ENCODE measurements around the gene PTCH2.

- PRO-cap, 2 experiments: no peak in any of the 2 experiments
Measured at GRCh38 chr1:44500953-44501886, 96.2 kb downstream of the RNF220 start.

DNA sequence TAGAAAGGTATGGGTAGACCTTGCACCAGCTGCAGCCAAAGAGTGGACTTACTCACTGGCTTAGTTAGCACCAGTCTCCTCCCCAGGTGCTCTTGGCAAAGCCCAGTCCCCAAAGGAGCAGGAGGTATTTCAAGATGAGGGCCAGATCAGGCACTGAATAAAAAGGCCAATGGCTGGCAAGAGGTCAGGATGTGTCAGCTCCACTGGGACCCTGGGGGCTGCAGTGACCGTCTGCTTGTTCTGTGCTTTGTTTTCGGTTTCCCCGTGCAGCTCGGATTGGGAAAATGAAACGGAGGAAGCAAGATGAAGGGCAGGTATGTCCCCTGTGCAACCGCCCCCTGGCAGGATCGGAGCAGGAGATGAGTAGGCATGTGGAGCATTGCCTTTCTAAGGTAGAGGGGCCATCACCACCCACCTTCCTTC, 39.0 kb downstream of the TMEM53 start:
- PRO-cap, 2 experiments: no peak in any of the 2 experiments

GRCh38 chr1:44673732-44673978, 626 bp downstream of the TMEM53 start:
- PRO-cap, 2 experiments: no peak in any of the 2 experiments

- PRO-cap, 2 experiments: no peak in any of the 2 experiments
Measured at GRCh38 chr1:44679395-44679926, 4.9 kb downstream of the ARMH1 start.

GRCh38 chr1:44810102-44811118, 2.1 kb downstream of the BTBD19 start:
- PRO-cap, 2 experiments: peak in 2 of 2 experiments; most common plus-strand start chr1:44810660 (in 1); most common minus-strand start chr1:44810591 (in 2)

DNA sequence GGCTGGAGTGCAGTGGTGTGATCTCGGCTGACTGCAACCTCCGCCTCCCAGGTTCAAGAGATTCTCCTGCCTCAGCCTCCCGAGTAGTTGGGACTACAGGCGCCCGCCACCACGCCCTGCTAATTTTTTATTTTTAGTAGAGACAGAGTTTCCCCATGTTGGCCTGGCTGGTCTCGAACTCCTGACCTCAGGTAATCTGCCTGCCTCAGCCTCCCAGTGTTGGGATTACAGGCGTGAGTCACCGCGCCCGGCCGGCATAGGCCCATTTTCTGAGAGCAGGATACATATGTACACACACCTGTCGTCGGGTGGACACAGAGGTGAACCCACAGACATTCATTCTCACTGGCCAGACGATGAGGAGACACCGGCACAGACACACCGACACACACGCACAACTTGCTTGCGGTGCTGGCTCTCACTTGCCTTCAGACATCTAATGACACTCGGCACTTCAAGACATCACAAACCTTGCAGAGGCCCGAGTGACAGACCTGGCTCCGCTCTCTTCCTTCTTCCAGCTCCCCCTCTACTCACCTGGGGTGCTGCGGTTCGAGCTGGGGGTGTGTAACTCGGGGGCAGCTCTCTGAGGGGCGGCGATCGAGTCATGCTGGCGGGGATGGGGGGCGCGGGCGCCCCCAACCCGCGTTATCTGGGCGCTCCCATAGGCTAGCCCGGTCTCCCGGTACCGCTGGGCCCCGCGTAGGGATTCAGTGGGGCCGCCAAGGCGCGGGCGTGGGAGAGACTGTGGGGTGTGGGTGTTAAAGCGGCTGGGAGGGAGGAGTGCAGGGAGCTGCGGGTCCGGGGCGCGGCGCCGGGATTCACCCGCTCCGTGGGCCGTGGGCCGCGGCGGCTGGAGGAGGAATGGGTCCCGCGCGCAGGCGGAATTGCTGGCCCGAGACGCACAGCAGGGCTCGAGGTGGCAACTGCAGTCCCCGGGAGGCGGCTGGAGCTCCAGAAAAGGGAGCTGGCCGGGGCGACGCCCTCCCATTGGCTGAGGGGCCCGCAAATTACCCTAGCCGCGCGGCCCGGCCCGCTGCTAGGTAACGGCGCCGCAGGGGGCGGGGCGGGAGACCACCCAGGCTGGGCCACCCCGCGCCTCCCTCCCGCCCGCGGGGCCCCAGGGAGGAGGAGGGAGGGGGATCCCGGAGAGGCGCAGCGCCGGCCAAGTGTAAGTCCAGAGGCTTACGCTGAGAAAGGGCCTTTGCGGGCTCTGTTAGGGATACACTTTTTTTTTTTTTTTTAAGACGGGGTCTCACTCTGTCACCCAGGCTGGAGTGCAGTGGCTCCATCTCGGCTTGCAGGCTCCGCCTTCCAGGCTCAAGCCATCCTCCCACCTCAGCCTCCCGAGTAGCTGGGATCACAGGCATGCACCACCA, at the start of gene PTCH2:
PTCH2 (minus strand) TSS at position 930 of the 1,379 bp plus-strand sequence.
- PRO-cap, 2 experiments: no peak in any of the 2 experiments

- PRO-cap, 2 experiments: no peak in any of the 2 experiments
Measured at GRCh38 chr1:45000272-45000927, 10.7 kb downstream of the HECTD3 start.

GRCh38 chr1:45204773-45205406, 1.5 kb downstream of the ZSWIM5 start:
- PRO-cap, 2 experiments: no peak in any of the 2 experiments

DNA sequence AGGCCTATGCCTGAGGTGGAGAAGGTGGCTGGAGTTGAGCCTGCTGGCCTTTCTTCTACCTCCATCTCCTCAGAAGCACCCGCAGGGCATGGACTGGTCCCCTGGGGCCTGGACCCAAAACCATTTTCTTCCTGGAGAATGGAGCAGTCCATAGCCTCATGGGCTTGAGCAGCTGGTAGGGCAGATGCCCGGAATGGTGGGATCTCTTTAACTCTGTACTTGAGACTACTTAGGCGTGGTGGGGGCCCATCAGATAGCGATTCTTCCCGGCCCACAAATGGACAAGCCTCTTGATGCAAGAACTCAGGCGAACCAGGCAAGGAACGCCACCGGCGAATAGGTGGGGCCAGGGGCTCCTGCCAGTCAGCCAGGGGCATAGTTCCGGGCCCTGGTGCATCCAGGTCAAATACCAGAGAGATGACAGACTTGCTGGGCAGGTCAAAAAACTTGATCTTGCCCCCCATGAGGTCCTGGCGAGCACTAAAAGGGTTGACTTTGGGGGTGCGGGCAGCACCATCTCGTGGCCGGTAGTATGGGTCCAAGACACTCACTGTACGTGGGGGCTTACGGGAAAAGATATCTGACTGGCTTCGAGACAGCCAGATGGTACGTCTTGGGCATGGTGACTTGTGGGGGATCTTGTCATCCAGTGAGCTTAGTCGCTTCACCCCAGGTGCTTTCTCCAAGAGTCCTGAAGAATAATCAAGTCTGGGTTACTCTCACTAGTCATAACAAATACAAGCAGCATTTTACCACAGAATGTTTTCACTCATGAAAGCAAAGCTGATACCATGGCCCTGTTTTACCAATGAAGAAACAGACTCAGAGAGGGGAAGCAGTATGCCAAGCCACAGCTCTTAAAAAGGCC, 5.1 kb downstream of the TOE1 start:
- PRO-cap, 2 experiments: no peak in any of the 2 experiments

DNA sequence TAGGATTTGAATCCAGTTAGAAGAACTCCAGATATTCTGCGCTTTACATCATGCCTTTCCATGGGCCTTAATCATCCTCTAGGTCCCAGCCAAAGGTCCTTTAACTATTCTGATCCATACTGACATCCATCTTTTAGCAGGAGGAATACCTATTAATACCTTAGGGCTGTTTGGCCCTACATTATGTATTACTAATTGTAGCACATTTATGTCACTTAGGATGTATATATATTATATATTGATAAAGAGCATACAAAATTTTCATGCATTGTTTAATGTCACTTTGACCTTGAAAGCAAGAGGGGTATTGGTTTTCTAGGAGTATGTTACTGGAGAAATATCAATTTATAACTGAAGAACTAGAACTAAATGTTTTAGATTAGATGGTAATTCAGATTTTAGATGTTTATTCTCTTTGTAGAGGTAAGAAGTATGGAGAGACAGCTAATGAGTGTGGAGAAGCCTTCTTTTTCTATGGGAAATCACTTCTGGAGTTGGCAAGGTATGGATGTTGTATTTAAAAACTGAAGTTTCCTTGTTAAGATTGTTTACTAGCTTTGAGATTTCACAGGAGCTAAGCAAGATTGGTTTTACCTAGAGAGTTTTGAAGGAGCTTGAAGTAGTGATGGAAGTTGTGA, 19.2 kb downstream of the CCDC17 start:
- PRO-cap, 2 experiments: no peak in any of the 2 experiments

DNA sequence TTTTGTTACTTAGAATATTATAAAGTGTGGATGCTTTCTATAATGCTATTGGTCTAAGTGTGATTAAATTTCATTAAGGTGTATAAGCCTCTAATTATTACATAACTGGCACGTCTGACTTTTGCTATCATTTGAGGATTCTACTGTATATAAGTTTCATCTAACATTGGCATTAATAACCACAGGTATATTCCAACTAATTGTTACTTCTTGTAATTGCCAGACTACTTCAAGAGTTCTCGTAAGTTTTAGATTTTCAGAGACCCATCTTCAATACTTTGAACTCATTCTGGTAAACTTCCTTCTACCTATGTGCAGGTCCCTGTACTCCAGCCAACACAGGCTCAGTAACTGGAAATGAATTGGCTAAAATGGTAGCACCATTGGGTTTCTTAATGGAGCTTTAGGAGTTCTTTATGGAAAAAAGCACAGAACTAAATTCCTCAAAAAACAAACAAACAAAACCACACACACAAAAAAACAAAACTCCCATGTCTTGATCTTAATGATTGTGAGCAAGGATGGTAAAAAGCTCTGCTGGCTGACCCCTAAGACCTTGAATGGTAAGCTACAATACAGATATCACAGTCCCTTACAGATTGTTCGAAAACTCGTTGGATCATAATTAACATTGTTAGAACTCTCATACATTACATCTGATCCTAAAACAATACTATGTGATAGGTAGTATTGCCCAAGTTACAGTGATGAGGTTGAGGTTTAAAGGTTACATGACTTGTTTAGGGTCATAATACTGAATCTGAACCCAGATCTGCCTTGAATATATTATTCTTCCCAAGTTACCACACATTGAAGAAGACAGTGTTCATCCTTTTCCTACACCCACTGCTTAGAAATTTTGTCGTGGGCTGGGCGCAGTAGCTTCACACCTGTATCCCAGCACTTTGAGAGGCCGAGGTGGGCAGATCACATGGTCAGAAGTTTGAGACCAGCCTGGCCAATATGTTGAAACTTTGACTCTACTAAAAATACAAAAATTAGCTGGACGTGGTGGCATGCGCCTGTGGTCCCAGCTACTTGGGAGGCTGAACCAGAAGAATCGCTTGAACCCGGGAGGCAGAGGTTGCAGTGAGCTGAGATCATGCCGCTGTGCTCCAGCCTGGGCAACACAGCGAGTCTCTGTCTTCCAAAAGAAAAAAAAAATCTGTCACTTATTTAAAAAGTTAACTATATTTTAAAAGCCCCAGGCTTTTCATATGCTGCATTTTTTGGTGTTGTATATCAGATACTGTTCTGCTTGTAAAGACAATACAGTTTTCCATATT, 14.4 kb downstream of the CCDC17 start:
- PRO-cap, 2 experiments: no peak in any of the 2 experiments

GRCh38 chr1:45612316-45613408, 11.2 kb downstream of the CCDC17 start:
- PRO-cap, 2 experiments: no peak in any of the 2 experiments

DNA sequence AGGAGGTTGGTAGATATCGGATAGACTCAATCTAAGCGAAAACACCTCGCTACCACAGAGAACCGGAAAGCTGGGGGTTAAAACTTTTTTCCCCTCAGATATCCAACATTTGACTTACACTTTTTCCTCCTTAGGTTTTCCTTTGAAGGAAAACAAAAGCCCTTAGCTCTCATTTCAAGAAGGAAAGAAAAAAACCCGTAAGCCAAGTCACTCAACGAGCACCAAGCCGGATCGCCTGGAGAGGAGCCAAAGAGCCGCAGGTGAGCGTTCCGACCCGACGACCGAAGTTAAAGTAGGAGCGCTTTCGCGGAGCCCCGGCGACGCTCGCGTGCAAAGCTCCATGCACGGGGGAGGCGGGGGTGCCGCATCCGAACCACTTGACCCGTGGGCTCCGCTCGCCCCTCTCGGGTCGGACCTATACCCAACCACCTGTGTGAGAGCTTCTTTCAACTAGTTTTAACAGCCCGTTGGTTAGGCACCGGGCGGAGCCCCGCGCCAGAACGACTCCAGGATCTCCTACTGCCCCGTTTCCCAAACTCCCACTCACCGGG, 393 bp downstream of the GPBP1L1 start:
- PRO-cap, 2 experiments: peak in 2 of 2 experiments; most common plus-strand start position 249 of the sequence (in 1); most common minus-strand start position 289 of the sequence (in 1)

GRCh38 chr1:45803923-45804636, 668 bp downstream of the MAST2 start:
- PRO-cap, 2 experiments: no peak in any of the 2 experiments

DNA sequence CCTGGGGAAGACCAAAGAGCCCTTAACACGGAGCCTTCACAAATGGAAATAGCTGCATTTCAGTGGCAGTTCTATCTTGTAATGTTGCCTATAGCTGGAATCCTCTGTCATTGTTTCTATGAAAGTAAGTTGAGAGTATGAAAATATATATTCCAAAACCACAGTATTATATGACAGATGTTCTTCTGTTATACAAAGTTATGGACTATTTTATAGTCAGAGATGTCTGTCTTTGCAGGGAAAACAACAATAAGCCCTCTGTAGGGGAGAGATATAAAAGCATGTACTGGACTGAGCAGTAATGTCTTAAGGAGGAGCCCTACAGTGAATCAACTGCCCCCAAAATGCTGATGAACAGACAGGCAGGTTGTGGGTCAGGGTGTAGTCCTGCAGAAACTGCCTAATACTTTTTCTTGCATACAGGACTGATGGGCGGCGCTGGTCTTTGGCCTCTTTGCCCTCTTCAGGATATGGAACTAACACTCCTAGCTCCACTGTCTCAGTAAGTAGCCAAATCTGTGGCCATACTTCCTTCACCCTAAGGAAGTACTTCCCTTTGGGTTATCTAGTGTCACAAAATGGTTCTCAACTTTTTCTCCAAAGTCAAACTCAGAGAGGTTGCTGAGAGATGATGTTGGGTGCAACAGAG, 129.9 kb downstream of the PIK3R3 start:
- PRO-cap, 2 experiments: no peak in any of the 2 experiments

- PRO-cap, 2 experiments: no peak in any of the 2 experiments
Measured at GRCh38 chr1:46132318-46132430, 255 bp downstream of the PIK3R3 start.

DNA sequence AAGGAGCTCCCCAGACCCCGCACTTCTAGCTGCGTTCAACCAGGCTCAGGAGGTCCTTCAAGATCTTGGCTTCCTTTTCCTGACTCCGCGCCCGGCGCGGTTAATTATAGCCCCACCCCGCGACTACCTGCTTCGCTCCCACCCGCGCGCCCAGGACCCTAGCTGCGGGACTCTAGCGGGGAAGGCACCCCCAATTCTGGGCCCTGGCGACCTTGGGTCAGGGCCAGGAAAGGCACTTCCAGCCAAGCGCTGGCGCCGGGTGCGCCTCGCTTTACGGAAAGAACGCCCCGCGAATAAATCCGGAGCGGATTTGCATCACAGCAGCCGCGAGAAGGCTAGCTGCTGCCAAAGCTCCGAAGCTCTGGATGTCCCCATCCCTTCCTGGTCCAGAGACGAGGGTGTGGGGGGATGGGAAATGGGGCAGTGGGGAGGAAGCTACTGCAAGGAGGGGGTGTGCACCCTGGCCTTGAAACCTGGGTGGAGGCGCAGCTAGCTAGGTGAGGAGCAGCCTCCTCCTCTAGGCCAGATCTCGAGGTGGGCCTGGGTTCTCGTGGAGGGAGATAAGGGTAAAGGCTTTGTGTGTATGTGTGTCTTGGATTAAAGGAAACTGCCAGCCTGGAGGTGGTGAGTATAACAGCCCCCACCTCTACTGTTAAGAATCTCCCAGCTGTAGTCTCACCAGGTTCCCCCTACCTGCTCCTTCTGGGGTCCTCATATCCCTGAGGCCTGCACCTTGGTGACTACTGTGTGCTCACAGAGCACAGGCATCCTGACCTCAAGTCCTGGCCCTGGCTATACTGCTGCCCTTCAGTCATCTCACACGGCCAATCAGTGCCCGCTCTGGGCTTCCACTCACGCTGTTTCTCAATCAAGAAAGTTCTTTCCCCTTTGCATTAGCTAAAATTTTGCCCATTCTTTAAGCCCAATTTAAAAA, 7.7 kb upstream of the TSPAN1 start:
- PRO-cap, 2 experiments: peak in 2 of 2 experiments; most common plus-strand start position 130 of the sequence (in 1); most common minus-strand start position 67 of the sequence (in 1)

DNA sequence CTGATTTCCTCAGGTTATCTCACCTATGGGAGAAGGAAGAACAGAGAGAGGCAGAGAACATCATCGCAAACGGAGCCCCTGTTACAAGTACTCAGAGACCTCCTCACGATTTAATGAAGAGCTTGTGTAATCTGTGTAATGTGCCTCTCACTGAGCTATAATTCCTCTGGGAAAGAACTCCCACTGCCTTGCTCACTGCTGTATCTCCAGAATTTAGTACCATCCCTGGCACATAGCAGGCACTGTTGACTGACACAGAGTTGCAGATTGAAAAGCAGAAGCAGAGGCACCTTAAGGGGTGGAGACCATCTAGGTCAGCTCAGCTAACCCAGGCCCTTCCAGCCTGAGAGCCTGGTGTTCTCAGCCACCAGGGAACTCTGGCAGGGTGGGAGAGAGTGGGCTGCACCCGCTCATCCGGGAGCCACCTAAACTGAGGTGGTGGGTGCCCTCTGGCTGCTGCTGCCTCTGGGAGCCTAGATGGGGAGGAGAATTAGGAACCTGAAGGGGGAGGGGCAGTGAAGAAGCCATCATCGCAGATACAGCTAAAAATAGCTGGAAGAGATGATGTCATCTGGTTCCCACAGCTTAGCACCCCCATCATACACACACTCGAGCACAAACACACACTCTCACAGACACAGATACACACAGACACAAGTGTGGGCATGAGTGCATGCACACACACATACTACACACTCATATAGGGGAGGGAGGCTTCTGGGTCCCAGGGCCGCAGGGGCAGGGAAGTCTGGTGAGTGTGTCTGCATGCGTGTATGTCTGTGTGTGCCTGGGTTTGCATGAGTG, 1.5 kb upstream of the TSPAN1 start:
- PRO-cap, 2 experiments: no peak in any of the 2 experiments

DNA sequence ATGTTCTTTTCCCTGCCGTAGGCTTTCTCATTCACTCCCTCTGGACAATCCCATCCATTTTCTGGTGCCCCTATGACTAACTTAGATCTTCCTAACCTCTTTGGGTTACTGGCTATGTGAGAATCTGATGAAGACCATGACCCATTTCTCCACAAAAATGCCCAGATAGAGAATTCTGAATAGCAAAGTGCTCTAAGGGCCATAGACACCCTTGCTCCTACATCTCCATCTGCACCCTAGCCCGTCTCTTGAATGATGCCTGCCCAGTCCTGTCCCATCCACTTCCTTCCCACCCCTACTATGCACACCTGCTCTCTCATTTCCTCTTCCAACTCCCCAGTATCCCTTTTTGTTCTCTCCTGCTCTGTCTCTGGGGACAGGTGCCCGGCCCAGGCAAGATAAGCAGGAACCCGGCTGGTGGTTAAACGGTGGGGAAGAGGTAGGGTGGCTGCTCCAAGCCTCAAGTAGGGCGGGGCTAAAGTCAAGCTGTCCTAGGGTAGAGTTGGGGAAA, 10.2 kb downstream of the POMGNT1 start:
- PRO-cap, 2 experiments: no peak in any of the 2 experiments

GRCh38 chr1:46188516-46189381, 9.5 kb downstream of the POMGNT1 start:
- PRO-cap, 2 experiments: no peak in any of the 2 experiments